HL-60 (cell line): ENCODE measurements around a stretch of chr16.

GRCh38 chr16:89095248-89096030, 1.8 kb downstream of the ACSF3 start:
- RRBS = no CpG with 5 or more reads among the region's 25 CpGs

DNA sequence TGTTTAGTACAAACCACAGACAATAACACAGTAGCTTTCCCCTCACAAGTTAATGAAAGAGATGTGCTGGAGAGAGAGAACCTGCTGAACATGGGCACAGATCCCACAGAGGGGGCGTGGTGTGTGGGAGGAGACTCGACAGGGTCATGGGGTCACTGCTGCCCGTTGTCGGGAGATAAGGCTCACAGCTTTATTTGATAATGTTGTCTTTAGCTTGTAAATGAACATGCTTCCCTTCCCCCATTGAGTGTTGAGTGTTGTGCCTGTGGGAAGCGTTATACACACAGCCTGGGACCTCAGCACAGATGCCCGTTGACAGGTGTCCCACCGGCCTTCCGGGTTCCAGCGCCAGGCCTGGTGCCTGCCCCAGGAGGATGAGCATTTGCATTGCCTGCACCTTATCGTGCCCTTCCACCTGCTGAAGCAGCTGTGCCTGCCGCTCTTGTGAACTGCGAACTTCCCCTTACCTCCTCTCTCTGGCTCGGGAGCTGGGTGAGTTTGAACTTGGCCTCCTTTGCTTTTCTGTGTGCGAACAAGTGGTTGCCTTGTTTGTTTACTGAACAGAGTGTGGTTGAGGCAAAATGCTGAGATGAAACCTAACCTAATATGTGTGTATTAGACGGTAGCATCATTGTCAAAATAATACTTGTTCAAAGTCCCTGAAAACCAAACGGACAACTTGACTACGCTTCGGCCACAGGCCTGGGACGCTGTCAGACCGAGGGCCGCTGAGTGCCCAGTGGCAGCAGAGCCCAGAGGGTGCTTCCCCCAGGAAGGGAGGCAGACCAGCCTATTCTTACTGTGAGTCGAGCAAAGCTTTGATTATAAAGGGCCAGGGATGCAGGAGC, 4.8 kb downstream of the ACSF3 start:
- RRBS = no CpG with 5 or more reads among the region's 22 CpGs

DNA sequence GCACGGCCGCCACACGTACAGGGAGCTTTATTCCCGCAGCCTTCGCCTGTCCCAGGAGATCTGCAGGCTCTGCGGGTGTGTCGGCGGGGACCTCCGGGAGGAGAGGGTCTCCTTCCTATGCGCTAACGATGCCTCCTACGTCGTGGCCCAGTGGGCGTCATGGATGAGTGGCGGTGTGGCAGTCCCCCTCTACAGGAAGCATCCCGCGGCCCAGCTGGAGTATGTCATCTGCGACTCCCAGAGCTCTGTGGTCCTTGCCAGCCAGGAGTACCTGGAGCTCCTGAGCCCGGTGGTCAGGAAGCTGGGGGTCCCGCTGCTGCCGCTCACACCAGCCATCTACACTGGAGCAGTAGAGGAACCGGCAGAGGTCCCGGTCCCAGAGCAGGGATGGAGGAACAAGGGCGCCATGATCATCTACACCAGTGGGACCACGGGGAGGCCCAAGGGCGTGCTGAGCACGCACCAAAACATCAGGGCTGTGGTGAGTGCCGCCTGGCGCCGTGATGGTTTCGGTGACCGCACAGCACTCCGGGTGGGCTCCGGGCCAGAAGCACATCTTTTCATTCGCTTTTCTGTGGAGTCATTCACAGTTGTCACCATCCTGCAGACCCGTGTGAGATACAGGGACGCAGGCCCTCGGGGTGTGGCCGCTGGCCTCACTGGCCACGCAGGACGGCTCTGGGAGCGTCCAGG, 7.4 kb downstream of the ACSF3 start:
- RRBS = 72% methylated on average over 4 of the region's 42 CpGs

- RRBS = no CpG with 5 or more reads among the region's 24 CpGs
Observed at GRCh38 chr16:89103114-89103550, 9.5 kb downstream of the ACSF3 start.

GRCh38 chr16:89113596-89114312, 20.1 kb downstream of the ACSF3 start:
- RRBS = no CpG with 5 or more reads among the region's 43 CpGs

DNA sequence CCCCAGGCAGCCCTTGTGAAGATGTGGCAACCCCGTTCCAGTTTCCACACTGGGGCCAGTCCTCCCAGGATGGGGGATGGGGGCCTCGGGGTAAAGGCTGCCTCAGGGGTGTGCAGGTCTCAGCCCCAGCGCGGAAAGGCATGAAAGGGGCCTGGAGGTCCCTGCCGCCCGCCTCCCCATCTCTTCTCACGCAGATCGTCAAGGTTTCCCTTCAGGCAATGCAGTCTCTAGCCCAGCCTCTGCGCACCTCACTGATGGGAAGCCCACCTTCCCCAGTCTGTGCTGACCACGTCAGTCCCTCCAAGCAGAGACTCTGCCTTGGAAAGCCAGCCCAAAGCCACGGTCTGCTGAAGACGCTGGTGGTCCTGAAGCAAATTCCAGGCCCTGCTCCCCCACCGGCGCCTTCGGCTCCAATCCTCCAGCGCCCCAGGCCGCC, 269 bp upstream of the SLC22A31 start:
- RRBS = 19% methylated on average over 4 of the region's 17 CpGs

GRCh38 chr16:89256424-89257777, 39.4 kb downstream of the ZNF778 start:
- RRBS = 66% methylated on average over 43 of the region's 118 CpGs

DNA sequence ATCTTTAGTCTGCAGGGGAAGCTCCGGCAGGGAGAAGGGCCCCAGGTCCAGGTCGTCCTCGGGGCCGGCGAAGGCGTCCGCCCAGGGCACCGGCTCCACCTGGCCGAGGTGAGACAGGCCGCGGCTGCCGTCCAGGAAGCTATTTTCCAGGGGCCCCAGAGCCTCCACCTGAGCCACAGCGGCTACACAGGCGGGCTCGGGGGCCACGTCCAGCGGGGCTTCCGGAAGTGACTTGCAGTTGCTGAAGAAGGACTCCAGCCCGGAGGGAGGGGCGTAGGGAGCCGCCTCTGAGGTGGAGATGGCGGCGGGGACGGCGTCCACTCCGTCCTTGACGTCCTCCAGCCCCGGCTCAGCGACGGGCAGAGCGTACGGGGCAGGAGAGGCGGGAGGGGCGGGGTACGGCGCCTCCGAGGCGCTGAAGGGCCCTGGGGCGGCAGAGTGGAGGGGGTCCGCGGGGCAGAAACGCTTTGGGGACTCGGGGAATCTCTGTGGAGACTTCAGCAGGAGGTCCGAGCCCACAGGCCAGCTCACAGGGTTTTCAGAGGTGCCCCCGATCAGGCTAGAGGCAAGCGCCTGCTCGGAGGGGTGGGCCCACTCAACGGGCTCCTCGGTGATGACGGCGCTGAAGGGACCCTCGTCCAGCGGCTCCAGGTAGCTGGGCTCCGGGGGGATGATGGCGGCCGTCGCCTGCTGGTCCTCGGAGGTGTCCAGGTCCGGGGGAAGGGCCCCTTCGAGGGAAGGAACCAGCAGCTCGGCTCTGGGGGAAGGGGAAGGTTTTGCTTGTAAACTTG, 62.8 kb downstream of the ZNF778 start:
- RRBS = 92% methylated on average over 11 of the region's 61 CpGs

- RRBS = no CpG with 5 or more reads among the region's 17 CpGs
Observed at GRCh38 chr16:89316792-89317447, 99.4 kb downstream of the ZNF778 start.

DNA sequence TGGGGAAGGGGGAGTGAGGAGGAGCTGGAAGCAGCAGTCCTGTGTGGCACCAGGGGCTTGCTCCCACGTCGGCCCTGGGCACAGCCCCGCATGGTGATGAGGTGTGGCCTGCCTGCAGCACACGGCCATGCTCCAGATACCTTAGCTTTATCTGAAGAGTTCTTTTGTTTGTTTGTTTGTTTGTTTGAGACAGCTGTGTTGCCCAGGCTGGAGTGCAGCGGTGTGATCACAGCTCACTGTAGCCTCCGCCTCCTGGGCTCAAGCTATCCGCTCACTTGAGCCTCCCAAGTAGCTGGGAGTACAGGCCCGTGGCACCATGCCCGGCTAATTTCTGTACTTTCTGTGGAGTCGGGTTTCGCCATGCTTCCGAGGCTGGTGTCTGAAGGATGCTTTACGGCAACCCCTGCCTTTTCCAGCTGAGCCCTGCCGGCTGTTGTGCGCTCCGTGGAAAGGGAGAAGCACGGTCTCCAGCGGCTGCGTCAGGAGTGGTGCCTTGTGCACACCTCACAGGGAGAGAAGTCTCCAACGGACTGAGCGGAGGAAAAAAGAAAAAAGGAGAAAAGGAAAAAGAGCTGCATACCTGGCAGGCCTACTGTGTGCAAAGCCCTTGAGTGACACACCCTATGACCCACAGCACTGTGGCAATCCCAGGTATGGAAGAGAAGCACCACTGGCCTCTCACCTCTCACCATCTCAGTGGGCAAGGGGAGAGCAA, 105.3 kb downstream of the ZNF778 start:
- RRBS = 74% methylated on average over 2 of the region's 21 CpGs

DNA sequence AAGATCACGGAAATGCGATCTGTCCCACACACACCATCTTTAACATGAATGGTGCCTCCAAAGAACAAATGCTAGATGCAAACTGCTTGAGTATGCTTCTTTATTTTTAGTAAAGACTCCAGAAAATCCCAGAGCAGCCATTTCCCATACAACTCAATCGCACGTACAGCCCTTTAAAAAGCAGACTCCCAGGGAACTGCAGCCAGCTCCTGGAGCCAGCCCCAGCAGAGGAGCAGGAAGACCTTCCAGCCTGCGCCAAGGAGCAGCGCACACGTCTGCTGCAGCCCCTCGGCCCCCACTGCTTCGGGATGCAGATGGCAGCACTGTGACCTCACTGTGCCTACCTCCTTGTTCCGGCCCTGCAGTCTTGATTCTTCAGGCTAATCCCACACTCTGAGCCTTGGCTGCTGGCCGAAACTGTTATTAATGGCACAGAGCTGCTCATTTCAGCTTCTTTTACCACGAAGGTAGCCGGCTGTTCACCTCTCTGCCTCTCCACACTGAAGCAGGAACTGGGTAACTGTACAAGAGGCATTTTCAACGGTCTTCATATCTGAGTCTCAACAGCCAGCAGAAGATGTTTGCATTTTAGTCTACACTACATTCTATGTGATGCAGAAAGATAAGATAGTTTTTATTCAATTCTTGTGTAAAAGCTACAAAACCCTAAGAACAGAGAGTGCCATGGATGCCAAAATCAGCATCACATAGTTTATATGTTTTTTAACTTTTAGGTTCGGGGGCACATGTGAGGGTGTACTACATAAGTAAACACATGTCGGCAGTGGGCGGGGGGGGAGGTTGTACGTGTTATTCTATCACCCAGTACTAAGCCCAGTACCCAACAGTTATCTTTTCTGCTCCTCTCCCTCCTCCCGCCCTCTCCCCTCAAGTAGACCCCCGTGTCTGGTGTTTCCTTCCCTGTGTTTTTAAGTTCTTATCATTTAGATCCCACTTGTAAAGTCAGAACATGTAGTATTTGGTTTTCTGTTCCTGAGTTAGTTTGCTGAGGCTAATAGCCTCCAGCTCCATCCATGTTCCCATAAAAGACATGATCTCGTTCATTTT, 130.8 kb downstream of the ANKRD11 start:
- RRBS = no CpG with 5 or more reads among the region's 21 CpGs

- RRBS = no CpG with 5 or more reads among the region's 23 CpGs
Observed at GRCh38 chr16:89385902-89386715, 104.3 kb downstream of the ANKRD11 start.

- RRBS = no CpG with 5 or more reads among the region's 27 CpGs
Observed at GRCh38 chr16:89395720-89396729, 94.3 kb downstream of the ANKRD11 start.

DNA sequence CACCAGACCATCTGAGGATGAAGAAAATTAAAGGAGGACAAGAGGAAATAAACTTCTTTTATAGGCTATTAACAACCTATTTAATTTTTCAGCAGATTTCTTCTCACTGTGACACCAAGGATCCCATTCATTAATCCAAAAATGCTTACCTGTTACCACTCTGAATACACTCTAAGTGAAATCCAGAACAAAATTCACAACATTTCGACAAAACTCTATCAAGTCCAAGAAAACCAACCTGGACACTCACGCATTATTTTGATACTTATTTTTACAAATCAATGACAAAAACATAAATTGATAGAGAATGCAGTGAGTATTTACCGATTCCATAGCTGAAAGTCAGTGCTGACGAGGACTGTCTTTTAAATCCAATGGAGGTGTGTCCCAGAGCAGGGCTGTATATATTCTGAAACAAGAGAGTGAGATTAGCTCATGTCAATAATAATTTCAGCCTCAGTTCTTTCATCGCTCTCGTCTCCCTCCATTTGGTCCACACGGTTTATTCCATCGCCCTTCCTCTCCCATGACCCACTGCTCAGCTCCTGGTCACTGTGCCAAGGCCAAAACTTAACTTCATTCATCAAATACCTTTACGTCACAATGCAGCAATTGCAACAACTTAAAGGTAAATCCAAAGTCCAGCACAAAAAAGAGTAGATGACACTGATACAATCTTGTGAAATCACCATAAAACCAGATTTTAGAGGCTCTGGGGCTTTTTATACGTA, 72.2 kb downstream of the ANKRD11 start:
- RRBS = no CpG with 5 or more reads among the region's 10 CpGs

DNA sequence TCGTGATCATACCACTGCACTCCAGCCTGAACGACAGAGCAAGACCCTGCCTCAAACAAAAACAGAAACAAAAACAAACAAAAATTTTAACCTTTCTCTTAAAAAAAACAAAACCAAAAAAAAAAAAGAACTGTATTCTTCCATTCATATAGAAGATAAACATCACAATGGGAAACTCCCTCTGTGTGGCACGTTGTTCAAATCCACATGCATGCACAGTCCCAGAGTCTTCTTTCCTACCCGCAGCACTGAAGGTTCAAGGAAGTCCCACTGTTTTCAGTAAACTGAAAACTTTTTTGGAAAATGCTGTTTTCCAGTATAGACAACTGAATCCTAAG, 51.5 kb downstream of the ANKRD11 start:
- RRBS = no CpG with 5 or more reads among the region's 4 CpGs

- RRBS = 47% methylated on average over 3 of the region's 24 CpGs
Observed at GRCh38 chr16:89442274-89443640, 47.6 kb downstream of the ANKRD11 start.

- RRBS = no CpG with 5 or more reads among the region's 18 CpGs
Observed at GRCh38 chr16:89586914-89587215, 11.3 kb downstream of the CPNE7 start.

GRCh38 chr16:89620286-89620942, 7.0 kb downstream of the DPEP1 start:
- RRBS = 48% methylated on average over 3 of the region's 21 CpGs

- RRBS = 77% methylated on average over 4 of the region's 9 CpGs
Observed at GRCh38 chr16:89632462-89632834, 19.0 kb downstream of the DPEP1 start.

DNA sequence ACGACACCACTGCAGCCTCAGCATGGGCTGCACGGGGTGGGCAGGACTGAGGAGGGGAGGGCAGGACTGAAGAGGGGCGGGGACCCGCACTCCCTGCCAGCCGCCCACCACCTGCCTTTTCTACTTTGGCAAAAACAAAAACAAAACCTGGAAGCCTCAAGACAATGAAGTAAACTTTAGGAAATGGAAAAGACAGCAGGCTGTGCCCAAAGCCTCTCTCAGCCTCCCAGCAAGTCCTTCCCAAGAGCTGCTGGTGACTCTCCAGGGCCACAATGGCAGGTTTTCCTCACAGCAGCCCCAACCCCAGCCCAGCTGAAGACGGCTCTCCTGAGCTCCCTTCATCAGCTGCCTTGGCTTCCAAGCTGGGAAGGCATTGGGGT, 12.8 kb downstream of the CHMP1A start:
- RRBS = no CpG with 5 or more reads among the region's 6 CpGs